Kidney (tissue), 2 donors: Measurements from ENCODE around the gene UBIAD1.

DNA sequence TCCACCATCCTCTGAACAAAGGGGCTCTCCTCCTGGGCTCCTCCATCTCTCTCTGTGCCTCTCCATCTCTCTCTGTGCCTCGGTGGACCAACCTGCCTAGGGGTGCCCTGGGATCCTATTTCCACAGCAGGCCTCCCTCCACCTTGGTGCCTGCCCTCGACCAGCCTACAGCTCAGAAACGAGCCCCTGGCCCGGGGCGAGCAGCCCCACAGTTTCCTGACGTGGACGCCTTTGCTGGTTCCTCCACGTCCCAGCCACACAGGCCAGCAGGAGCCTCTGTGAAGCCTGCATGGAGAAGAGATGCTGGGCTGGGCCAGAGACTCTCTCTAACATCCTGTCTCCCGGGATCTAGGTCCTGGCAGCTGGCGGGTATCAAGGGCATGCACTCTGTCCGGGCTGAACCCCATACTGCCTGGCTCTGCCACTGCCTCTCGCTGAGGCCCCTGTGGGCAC is 119.9 kb downstream of the CASZ1 start:
- PRO-cap, result no peak
- RRBS, result 66% methylated on average over 3 of the region's 12 CpGs

DNA sequence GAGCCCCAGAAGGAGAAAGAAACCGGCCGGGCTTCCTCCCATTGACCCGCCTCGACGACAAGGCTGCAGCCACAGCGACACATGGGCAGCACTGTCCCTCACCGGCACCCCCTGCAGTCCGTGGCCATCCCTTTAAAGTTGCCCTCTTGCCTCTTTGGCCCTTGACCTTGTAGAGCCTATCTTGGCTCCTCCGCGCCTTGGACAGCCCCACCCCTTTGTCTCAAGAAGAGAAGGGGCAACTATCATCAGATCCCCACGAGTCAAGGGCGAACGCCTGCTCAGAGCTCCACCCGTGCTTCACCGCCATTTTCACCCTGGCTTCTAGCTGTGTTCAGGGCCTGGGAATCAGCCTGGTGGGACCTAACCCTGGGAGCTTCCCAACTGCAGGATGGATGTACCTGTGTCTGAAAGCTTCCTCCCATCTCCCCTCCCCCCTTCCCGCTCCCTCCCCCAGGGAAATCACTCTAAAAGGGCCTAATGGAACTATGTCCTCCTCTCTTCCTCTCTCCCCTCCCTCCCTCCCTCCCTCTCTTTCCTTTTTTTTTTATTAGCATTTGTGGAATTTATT is 105.8 kb downstream of the CASZ1 start:
- PRO-cap, result no peak
- RRBS, result 70% methylated on average over 6 of the region's 16 CpGs

- PRO-cap, result bidirectional peak, plus-strand start at chr1:10693819, minus-strand start at chr1:10693773
- RRBS, result 1% methylated on average over 35 of the region's 73 CpGs
These were observed 102.8 kb downstream of the CASZ1 start for GRCh38 chr1:10693392-10694238.

- PRO-cap, result bidirectional peak, plus-strand start at chr1:10695245, minus-strand start at chr1:10694770
- RRBS, result under 1% methylated on average over 7 of the region's 18 CpGs
These were observed 101.3 kb downstream of the CASZ1 start for GRCh38 chr1:10695197-10695398.

DNA sequence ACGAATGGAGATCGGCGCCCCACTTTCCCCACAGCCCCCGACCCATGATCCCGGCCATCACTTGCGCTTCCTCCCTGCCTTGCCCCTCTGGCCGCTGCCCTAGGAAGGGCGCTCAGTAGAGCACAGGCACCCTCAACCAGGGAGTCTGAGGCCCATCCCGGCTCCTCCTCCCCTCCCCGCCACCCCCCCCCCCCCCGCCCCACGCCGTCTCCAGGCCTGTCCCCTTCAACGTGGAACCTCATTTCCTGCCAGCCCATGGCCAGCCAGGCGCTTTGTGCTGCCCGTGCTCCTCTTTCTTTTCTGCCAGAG is 101.1 kb downstream of the CASZ1 start:
- PRO-cap, result no peak
- RRBS, result 27% methylated on average over 4 of the region's 16 CpGs

DNA sequence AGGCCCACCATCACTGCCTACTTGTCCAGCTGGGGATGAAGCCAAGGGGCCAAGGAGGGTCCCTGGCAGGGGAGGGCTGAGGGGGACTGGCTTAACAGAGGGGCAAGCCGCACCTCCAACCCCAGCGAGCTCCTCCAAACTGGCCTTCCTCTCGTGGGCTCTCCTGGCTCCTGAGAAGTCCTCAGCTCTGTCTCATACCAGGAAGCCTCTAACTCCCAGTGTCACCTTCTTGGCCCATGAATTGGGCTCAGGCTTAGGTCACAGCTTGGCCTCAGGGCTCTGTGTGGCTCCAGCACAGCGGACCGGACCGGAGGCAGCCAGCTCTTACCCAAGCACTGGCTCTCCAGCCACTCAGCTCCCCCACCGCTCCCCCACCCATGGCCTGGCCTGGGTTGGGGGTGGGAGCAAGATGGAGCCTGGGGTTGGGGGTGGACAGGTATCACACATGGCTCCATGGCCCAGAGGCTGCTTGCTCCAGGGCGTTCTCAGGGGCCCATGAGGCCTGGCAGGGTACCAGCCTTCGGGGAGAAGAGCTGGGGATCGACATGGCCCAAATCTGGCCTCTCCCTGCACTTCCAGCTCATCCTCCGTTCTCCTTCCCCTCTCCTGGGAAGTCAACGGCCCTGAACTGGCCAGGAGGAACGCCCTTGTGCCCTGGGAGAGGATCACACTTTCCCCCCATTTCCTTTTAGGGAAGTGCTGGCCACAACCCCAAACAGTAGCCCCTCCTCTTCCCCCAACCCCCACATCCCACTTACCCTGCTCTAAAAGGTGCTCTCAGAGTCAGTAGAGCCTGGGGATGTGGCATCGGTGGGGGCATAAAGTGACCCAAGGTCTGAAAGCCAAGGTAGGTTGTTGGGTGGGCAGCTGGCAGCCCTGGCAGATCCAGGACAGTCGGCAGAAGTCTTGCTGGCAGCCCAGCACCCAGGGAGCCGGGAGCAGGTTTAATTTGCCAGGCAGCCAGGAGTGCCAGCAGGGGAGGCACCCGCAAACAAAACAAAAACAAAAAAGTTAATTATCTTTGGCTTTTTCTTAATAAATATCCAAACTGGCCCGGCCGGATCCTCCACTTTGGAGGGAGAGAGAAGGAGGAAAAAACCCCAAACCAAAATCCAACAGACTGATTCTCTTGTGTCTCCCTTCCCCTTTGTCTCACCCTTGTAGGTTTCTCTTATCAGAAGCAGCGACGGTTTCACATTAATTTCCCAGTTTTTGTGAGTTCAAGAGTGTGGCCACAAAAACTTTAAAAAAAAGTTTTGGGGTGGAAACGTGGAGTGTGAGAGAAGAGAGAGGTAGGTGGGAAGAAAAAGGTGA is 97.4 kb downstream of the CASZ1 start:
- PRO-cap, result no peak
- RRBS, result 20% methylated on average over 2 of the region's 22 CpGs

DNA sequence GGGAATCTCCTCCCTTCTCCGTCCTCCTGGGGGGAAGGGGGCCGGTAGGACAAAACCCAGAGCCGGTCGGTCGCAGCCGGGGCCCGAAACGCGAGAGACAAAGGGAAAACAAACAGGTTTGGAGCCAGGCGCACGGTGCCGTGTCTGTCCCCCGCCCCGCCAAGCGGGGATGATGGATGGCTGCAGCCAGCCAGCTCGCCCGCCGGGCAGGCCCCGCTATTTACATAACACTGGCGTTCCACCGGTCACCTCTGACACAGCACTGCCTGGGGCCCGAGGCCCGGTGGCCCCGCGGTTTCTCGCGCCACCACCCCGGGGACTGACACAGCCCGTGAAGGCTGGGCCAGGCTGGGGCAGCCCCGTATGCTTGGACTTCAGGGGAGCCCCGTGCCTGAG is 91.9 kb downstream of the CASZ1 start:
- PRO-cap, result no peak
- RRBS, result 23% methylated on average over 12 of the region's 31 CpGs

- PRO-cap, result no peak
- RRBS, result no CpG with 5 or more reads among the region's 7 CpGs
These were observed 85.9 kb downstream of the CASZ1 start for GRCh38 chr1:10710562-10710961.

DNA sequence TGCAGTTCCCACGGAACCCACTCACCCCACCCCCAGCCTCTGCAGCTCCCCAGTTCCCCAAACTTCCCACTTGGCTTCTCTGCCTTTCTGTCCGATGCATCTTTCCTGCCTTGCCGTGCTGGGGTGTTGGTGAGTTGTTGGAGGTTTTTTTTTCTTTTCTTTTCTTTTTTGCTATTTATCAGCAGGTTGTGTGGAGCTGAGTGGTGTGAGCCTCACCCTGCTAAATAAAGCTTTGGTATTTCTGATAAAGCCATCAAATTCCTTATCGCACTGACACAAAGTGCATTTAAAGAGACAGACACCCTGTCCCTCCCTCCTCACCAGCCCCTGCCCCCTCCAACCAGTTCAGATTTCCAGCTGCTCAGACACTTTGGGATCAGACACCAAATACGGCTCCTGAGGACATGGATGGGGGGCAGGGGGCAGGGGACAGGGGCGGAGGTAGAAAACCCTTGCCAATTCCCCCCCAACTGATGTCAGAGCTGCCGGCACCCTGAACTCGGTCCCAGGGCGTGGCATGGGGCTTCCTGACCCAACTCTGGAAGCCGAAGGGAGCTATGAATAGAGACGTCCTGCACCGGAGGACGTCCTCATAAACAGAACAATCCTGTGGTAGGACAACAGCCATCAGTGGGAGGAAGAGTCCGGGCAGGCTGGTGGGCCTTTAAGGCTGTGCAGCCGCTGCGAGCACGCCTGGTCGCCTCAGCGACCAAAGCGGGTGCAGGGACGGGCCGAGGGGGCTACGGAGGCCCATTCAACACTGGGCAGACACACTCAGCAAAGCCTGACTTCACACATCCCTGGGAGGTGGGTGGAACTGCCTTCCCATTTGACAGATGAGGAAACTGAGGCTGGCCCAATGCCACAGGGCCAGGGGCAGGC is 79.0 kb downstream of the CASZ1 start:
- PRO-cap, result no peak
- RRBS, result 44% methylated on average over 7 of the region's 23 CpGs

DNA sequence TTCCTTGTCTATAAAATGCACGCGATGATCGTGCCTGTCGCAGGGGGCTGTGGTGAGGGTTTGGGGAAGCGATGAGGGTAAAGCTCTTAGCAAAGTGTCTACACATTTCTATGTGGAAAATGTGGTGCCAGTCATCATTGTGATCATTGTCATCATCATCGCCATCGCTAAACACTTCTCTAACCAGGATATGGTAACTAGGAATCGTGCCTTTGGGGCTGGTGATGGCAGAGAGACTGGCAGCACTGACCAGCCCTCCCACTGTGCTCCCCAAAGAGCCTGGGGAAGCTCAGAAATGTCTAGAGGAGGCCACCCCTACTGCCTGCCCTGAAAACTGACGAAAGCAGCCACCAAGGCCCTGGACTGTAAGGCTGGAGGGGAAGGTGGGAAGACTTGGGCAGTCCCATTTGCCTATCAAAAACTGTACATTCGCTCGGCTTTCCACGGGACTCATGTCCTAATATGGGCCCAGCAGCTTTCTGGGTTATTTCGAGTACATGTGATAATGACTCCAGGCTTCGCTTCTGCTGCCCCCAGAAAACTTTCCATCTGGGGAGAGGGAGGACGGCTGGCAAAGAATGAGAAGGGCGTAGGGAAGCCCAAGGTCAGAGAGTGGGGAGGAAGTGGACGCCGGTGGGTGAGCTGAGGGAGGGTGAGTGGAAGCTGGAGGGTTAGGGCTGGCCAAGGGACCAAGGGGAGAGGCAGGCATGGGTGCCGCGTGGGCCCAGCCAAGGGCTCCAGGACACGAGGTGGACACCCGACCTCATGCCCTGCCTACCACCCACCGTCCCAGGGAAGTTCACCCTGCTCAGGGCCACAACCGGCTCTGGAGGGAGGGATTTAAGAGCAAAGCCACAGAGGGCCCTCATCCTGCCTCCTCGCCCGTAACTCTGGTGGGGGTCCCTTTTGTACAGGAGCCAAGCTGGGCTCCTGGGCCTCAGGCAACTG is 76.0 kb downstream of the CASZ1 start:
- PRO-cap, result no peak
- RRBS, result 80% methylated on average over 1 of the region's 26 CpGs

DNA sequence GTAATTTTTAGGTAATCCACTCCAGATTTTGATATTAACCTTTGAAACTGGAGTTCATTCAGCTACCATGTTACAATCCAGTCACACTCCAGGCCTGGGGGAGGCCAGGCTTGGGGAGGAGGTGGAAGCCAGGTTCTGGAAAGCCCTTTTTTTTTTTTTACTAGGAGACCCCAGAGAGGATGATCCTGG is 71.0 kb downstream of the CASZ1 start:
- PRO-cap, result no peak

- PRO-cap, result no peak
- RRBS, result 38% methylated on average over 8 of the region's 32 CpGs
These were observed 61.2 kb downstream of the CASZ1 start for GRCh38 chr1:10734844-10736088.

DNA sequence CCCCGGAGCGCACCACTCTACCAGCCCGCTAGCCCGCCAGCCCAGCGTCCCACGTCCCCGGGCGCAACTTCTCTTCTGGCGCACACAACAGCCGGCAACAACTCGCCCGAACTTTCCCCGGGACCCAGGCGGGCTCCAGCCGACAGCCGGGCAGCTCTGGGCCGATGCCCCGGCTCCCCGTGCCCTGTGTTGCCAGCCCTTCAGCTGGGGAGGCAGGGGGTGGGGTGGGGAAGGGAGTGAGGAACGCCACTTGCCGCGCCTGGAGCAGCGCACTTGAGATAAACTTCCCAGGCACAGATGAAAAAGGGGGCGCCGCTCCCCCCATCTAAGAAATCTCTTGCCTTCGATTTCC is 977 bp downstream of the CASZ1 start:
- PRO-cap, result bidirectional peak, plus-strand start at position 215 of the sequence, minus-strand start at position 77 of the sequence
- RRBS, result 3% methylated on average over 7 of the region's 26 CpGs

DNA sequence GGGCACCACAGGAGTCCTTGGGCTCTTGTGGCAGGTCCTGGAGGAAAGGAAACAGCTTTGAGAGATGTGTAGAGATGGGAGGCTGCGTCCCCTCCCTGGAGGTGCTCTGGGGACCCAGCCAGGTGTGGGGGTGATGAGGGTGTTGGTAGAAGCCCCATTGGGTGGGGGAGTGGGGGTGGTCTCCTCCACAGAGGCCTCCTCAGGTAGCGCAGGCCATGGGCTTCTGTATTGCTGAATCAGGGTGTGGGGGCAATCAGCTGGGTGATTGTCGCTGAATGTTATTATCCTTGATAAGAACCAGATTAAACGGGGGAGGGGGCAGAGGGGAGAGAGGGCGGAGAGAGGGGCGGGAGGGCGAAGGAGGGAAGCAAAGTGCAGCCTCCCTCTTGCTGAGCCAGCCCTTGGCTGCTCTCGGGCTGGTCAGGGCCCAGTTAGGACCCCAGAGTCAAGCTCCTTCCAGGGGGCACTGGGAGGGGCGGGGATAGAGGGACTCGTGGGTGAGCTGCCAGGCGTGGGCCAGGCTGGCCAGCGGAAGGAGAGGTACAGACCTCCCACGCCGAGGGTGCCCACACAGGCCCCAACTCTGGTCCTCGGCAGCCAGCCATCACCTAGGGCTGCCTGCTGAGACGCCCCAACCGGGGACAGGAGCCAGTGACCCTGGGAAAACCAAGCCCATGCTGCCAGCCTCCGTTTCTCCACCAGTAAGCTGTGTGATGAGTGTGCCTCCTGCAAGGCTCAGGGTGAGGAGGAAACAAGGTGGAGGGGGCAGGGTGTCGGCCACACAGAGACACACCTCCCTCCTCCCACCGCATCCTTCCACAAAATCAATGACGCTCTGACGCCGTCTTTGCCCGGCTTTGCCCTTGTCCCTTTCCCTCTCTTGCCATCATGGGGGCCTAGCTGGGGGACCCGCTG is 23.2 kb upstream of the CASZ1 start:
- PRO-cap, result no peak
- RRBS, result 97% methylated on average over 1 of the region's 25 CpGs

GRCh38 chr1:10979314-10980025 is 2.4 kb downstream of the C1orf127 start:
- PRO-cap, result no peak
- RRBS, result no CpG with 5 or more reads among the region's 17 CpGs

GRCh38 chr1:11022145-11022838 is 9.8 kb downstream of the TARDBP start:
- PRO-cap, result no peak
- RRBS, result no CpG with 5 or more reads among the region's 7 CpGs

DNA sequence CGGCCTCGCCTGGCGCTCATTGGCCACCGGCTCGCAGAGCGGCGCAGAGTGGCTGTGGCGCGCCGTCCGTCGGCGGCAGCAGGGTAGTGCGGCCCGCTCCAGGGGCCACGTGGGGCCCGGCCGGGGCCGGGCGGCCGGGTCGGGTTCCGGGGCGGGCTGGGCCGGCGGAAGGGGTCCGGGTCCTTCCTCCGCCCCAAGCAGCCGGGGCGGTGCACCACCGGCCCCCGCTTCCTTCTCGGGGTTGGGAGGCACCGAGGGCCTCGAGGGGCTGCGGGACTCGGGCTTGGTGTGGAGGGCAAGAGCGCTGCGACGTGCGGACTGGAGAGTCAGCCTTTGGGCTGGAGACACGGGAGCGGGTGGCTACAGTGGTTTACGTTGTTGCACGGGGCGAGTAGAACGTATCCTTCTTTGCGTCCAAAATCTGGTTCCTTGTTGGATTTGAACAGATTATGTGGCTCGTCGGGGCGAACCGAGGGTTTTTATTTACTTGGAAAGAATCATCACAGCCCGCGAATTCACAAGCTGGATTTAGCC is 355 bp upstream of the SRM start:
- PRO-cap, result bidirectional peak, plus-strand start at position 108 of the sequence, minus-strand start outside the sequence
- RRBS, result under 1% methylated on average over 13 of the region's 54 CpGs

DNA sequence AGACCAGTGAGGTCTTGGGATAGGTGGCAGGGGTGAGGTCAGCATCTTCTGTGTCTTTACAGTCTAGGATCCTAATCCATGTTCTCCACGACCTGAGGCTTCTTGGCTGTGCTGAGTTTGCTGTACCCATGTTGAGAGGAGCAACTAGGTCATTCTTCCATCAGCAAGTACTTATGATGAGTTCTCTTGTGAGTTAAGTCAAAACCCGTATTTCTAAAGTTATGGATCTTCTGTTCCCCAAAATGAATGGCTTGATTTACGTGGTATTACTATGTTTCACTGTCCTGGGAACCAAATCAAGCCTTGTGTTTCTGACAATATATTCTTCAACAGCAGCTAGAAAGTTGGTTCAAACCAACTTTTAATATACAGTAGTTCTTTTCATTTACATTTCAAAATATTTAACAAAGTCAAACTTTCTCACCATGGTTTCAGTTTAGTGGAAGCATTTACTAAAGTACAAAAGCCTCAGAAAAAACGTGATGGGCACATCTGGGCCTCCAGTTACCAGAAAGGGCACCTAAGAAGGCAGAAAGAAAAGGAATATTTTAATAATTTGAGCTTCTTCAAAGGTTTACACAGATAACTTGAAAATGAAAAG is 7.4 kb upstream of the EXOSC10 start:
- PRO-cap, result no peak
- RRBS, result no CpG with 5 or more reads among the region's 4 CpGs

DNA sequence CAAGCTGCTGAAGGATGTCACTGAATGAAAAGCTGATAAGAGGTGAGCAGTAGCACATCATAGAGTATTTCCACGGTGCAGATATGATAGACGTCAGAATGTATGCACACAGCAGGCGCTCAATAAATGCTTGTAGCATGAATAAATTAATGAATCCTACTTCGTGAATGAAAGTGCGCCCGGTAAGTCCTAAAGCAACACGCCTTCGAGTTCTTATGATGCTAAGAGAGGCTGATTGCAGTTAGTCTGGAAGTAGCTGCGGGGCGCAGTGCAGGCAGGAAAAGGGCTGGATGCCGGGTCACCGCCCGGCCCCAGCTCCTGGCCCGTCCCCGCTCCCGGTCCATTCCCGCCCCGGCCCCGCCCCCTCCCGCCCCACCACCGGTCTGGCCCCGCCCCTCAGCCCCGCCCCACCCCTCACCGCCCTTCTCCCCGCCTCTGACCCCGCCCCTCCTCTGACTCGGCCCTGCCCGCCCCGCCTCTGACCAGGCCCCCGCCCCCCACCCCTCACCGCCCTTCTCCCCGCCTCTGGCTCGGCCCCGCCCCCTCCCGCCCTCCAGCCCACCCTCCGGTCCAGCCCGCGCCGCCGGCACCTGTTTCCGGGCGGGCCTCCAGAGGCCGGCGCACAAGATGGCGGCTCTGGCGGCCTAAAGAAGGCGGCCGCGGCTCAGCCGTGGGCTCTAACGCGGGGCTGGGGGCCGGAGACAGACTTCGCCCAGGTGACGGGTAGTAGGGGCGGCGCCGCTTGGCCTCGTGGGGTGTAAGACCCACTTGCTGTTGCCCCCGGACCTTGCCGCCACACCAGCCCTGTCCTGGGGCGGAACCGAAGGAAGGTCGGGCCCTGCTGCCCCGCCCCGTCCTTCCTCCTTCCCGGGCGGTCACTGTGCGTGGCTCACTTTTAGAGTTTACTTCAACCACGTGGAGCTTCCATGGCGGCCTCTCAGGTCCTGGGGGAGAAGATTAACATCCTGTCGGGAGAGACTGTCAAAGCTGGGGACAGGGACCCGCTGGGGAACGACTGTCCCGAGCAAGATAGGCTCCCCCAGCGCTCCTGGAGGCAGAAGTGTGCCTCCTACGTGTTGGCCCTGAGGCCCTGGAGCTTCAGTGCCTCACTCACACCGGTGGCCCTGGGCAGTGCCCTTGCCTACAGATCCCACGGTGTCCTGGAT is at the start of gene UBIAD1:
TSS of gene UBIAD1 (plus strand) at position 593 of the 1,166 bp plus-strand sequence.
- PRO-cap, result bidirectional peak, plus-strand start at position 625 of the sequence, minus-strand start at position 318 of the sequence; unidirectional peak, plus-strand start at position 864 of the sequence
- RRBS, result 2% methylated on average over 23 of the region's 79 CpGs

- PRO-cap, result no peak
- RRBS, result no CpG with 5 or more reads among the region's 8 CpGs
These were observed 42.0 kb downstream of the UBIAD1 start for GRCh38 chr1:11314922-11315405.